SK-N-DZ (cell line): ENCODE measurements around the gene DLX6.

DNA sequence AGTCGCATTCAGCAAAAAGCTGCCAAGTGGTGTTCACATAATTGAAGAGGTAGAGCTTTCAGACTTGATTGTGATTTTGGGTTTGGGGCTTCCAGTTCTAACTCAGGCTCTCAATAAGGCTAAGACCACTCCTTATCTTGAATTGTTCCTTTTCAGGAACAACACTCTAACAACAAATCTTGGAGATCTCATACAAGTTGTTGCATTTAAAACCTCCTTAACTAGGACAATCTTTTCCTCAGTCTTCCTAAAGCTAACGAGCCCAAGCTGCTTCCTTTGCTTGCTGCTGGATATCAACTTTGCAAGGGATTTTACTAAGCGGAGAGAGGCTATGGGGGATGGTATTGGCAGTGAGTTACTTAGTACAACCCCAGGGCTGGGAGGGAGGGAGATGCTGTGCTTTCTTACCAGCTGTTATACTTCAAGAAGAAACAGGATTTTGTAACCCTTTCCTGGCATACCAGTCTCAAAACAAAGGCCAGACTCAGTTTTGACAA, 19.6 kb upstream of the COL1A2 start:
RAMPAGE:
- cytosol, long total RNA: no peak
- nucleus, long total RNA: no peak

RAMPAGE:
- cytosol, long total RNA: no peak
- nucleus, long total RNA: no peak
Measured at GRCh38 chr7:94511781-94512337, 2.2 kb downstream of the CASD1 start.

RAMPAGE:
- cytosol, long total RNA: no peak
- nucleus, long total RNA: no peak
Measured at GRCh38 chr7:94906954-94907381, 426 bp upstream of the PPP1R9A start.

RAMPAGE:
- cytosol, long total RNA: no peak
- nucleus, long total RNA: no peak
Measured at GRCh38 chr7:95434163-95434517, 688 bp downstream of the PON2 start.

DNA sequence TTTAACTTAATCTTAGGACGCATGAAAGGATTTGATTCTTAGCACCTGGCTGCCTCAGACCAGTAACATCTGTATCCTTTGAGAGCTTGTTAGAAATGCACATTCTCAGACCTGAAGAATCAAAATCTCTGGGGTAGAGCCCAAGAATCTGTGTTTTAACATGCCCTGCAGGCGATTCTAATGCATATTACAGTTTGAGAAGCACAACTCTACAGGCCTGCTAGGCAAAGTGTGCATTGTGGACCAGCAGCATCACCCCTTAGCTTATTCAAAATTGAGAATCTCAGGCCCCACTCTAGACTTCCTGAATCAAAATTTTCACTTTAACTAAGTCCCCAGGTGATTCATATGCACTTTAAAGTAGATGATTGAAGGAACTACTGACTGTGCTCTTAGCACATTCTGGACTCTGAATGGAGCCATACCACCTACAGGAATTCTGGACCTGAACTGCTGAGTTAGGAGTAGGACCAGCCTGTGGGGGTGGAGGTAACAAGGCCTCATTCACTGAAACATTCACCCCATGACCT, 7.5 kb downstream of the PDK4 start:
RAMPAGE:
- cytosol, long total RNA: no peak
- nucleus, long total RNA: no peak

RAMPAGE:
- cytosol, long total RNA: no peak
- nucleus, long total RNA: no peak
Measured at GRCh38 chr7:95594720-95595253, 1.5 kb downstream of the PDK4 start.

DNA sequence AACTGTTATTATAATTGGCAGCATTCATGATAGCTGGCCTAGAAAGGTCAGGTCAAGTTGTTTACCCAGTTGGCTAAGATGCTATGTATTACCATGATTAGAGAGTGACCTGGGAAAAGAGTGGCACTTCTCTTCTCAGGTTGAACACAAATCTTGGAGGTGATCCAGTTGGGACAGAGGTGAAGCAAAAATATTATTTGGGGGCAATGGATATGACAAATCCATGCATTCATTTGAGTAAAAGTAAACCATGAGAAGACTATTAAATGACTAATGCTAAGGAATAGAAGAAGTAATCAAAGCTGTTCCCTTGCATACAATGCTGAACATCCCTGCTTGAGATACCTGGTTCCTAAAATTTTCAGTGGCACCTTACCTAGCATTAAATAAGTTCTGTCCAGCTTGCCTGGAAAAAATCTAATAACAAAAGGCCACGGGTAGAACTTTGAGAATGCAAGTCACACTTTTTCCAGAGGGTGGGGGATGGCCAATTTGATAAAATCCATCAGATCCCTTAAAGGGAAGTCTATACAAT, 3.1 kb upstream of the PDK4 start:
RAMPAGE:
- cytosol, long total RNA: no peak
- nucleus, long total RNA: no peak

RAMPAGE:
- cytosol, long total RNA: no peak
- nucleus, long total RNA: no peak
Measured at GRCh38 chr7:95917094-95917471, 144.7 kb downstream of the DYNC1I1 start.

DNA sequence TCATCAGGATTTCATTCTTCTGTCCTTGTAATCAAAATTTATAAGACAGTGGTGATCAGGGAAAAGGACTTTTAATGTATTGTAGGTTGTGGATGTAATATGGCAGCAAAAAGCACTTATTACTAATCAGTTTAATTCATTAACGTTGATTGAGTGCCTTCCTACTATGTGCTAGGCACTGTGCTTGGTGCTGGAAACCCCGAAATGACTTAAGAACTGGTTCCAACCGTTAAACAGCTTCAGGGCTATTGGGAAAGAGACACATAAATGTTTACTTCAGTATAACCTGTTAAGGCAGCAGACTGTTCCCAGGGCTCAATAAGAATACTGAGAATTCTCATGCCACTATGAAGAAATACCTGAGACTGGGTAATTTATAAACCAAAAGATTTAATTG, 915 bp upstream of the SLC25A13 start:
RAMPAGE:
- cytosol, long total RNA: no peak
- nucleus, long total RNA: no peak

DNA sequence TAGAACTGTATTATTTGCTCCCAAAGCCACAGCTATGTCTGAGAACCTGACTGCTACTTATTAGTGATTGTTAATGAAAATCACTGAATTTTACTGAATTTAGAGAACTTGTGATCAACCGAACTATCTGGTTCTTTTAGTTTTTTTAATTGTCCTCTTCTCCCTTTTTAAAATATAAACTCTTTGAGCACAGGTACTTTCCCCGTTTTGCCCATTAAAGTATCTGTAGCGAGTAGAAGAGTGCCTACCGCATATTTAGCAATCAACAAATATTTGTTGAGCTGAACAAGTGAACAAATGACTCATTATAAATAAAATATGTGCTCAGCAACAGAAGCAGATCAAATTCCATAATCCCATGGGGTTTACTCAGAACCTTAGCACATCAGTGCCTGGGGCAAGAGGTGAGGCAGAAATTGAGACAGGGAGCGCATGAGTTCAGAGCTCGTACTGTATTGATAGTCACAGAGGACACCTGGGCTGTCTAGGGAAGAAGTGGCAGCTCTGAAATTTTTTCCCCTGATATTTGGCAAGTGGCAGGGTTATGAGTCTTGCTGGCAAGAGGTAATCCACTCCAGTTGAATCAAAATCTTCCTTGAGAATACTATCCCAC, 161.0 kb downstream of the SEM1 start:
RAMPAGE:
- cytosol, long total RNA: no peak
- nucleus, long total RNA: no peak

GRCh38 chr7:97005123-97005846, at the start of gene DLX6:
Gene DLX6 (plus strand): TSS chr7:97005553.
RAMPAGE:
- cytosol, long total RNA: no peak
- nucleus, long total RNA: no peak

DNA sequence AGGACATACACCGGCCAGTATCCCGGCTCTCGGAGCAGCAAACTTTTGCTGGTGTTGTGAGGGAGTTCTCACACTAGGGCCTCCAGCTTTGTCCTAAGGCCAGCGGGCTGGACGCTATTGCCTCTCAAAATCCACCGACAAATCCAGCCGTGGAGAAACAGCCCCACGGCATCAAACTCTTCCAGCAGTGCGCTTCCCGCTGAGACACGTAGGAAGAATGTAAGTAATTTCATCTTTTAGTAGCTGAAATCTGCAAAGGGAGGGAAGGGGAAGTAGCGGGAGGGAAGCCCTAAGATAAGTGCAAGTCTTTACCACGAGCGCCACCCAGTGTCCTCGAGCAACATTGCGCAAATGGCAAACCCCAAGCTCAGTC, 2.9 kb upstream of the DLX5 start:
RAMPAGE:
- cytosol, long total RNA: no peak
- nucleus, long total RNA: no peak

RAMPAGE:
- cytosol, long total RNA: start-site peak on the minus strand at chr7:97972272-97972339, 347 and 348 reads in 2 replicates
- nucleus, long total RNA: start-site peak on the minus strand at chr7:97972272-97972305, 129 and 23 reads in 2 replicates
Measured at GRCh38 chr7:97971289-97972568, 18.3 kb downstream of the OCM2 start.

RAMPAGE:
- cytosol, long total RNA: no peak
- nucleus, long total RNA: no peak
Measured at GRCh38 chr7:98106225-98106526, 486 bp upstream of the LMTK2 start.

DNA sequence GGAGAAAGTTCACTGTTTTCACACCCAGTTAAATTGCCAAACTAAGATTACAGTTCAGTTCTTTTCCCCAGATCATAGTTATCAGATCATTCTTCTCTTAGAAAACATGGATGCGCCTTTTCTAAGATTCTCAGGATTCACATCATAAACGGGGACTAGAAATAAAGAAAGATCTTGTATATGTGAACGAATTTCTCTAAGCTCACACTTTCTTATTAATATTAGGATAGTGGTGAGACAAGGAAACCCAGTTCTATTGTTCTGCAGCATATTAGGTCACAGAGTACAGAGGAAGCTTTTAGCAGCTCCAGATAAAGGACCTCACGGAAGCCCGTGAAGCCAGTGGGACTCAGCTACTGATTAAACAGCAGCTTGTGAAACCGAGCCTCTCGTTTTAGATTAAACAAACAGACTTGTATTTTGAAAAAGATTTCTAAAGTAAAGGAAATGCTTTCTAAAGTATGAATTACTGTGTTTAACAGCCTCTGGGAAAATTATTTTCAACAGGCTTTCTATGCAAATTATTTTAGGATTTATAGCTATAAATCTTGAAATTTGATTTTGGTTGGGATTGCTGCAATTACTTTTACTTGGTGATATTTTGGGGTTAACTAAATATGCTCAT, 3.9 kb downstream of the LMTK2 start:
RAMPAGE:
- cytosol, long total RNA: no peak
- nucleus, long total RNA: no peak

DNA sequence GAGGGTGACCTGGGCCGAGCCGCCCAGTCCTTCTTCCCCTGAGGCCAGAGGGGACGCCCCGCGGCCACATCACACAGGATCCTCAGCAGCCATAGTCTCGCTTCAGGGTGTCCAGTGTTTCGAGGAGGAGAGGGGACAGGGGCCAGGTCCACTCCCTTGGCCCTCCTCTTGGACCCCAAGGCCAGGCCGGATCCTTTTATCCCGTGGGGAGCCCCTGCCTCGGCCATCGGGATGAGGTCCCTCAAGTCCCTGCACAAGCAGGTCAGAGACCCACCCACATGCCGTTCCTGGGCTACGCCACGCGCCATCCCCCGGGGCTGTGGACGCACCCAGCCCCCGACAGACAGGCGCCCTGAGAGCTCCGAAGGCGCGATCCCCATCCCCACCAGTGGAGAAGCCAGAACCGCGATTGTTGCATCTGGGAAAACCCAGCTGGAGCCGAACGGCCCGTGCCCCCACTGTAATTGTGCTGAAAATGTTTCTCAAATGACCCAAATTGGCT, 3.7 kb downstream of the BHLHA15 start:
RAMPAGE:
- cytosol, long total RNA: no peak
- nucleus, long total RNA: no peak

DNA sequence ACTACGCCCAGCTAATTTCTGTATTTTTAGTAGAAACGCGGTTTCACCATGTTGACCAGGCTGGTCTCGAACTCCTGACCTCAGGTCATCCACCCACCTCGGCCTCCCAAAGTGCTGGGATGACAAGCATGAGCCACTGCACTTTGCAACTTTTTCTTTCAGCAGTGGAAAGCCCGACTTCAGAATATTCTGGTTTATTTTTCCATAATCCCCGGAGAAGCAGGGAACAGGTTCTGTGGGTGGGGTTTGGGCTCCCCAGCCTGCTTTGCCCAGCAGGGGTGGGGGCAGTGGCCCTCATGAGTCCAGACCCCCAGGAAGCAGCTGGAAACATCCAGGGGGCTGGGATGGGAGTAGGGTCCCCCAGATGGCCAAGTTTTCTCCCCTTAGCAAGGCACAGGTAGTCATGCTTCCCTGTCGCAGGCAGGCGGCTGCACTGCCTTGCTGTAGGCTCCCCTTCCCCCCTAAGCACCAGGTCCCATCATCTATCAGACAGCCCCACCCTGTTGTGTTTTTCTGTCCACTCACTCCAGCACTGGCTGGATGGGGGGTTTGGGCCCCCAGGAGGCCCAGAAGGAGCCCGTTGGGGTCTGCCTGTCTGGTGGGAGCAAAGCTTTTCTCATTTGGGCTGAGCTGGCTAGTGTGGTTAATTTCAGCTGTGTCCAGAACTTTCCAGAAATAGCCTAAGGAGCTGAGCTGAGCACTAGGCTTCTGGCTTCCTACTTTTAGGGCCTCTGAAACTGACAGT, 7.8 kb downstream of the BRI3 start:
RAMPAGE:
- cytosol, long total RNA: no peak
- nucleus, long total RNA: no peak

DNA sequence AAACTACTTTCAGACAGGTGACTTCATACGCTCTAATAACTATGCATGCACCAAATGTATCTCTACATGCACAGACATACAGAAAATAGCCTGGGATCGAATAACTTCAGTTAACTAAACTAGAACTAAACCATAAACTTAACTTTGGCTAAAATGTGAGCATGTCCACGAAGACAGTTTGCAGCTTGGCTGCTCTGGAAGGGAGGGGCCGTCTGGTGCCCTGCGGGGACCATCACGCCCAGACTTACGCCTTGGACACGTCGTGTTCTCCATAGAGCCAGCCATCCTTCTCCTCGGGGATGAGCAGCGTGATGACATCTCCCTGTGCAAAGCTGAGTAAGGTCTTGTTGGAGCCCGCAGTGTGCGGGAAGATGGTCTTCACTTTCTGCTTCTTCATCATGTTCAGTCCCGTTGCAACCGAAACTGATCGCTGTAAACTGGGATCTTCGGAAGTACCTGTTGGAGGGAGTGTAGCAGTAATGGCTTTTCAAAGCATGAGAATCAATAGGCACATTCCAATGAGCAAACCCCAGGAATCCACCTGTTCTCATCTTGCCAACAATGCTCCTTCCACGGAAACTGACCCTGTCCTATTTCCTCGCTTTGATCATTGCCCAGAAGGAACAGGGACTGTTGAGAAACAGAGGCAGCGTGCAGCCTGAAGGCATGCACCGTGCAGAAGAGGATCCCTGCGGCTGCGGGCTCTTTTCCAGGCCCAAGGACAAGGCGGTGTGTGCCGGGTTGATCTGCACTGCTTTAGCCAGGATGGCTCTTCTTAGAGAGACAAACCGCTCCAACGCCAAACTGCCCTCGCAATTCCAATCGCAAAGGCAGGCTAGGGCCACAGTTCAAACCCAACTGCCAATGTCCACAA, 26.2 kb downstream of the BRI3 start:
RAMPAGE:
- cytosol, long total RNA: no peak
- nucleus, long total RNA: no peak

GRCh38 chr7:98323202-98324047, 41.9 kb downstream of the BRI3 start:
RAMPAGE:
- cytosol, long total RNA: no peak
- nucleus, long total RNA: no peak

GRCh38 chr7:98771607-98771964, 98.2 kb downstream of the TMEM130 start:
RAMPAGE:
- cytosol, long total RNA: no peak
- nucleus, long total RNA: no peak